ENCODE measurements around the genes SMC3 and RBM20.

GRCh38 chr10:109982023-109982591 lies 25.7 kb upstream of the ADD3 start:
- PRO-cap, result no peak

GRCh38 chr10:110081759-110082455 lies 74.1 kb downstream of the ADD3 start:
- PRO-cap, result no peak

- PRO-cap, result bidirectional peak, plus-strand start at chr10:110141376, minus-strand start at chr10:110141329
Measured at GRCh38 chr10:110141277-110141675, 66.1 kb upstream of the MXI1 start.

GRCh38 chr10:110204042-110204395 lies 3.4 kb upstream of the MXI1 start:
- PRO-cap, result no peak

GRCh38 chr10:110210516-110211089 lies 3.2 kb downstream of the MXI1 start:
- PRO-cap, result bidirectional peak, plus-strand start at chr10:110210843, minus-strand start at chr10:110210904

GRCh38 chr10:110226920-110227931 lies 19.8 kb downstream of the MXI1 start:
- PRO-cap, result unidirectional peak, plus-strand start at chr10:110227349

GRCh38 chr10:110244982-110246097 lies 37.9 kb downstream of the MXI1 start:
- PRO-cap, result no peak

GRCh38 chr10:110285445-110286086 lies 19.2 kb downstream of the SMNDC1 start:
- PRO-cap, result no peak

GRCh38 chr10:110306080-110306609 lies 1.4 kb upstream of the SMNDC1 start:
- PRO-cap, result no peak

DNA sequence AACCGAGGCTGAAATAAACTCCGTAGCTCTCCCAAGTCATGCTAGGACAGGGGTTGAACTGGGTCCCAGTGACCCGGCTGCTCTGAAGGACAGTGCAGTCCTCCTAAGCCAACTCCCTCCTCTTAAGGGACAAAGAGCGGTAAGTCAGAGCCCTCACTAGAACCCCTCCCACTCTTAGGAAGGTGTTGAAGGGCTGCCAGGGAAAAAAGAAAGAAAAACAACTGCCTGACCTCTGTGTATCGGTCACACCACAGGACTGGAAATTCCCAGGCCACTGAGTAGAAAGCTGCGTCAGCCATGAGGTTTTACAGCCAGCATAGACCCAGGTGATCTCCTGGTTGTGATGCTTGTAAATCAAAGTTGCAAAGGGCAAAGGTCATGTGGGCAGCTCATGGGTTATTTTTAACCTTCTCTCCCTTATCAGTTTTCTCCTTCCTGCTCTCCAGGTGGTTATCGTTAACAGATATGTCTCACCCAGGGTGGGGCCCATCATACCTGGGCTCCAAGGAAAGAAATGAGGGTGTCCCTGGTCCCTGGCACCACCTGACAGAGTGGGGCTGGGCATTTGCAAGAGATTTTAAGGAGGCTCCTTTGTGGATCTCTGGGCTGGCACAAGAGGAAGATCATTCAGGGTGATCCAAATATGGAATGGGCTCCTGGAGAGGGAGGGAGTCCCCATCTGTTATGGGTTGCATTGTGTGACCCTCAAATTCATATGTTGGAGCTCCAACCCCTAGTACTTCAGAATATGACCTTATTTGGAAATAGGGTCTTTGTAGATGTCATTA lies 91.1 kb upstream of the SMNDC1 start:
- PRO-cap, result unidirectional peak, minus-strand start at position 124 of the sequence

DNA sequence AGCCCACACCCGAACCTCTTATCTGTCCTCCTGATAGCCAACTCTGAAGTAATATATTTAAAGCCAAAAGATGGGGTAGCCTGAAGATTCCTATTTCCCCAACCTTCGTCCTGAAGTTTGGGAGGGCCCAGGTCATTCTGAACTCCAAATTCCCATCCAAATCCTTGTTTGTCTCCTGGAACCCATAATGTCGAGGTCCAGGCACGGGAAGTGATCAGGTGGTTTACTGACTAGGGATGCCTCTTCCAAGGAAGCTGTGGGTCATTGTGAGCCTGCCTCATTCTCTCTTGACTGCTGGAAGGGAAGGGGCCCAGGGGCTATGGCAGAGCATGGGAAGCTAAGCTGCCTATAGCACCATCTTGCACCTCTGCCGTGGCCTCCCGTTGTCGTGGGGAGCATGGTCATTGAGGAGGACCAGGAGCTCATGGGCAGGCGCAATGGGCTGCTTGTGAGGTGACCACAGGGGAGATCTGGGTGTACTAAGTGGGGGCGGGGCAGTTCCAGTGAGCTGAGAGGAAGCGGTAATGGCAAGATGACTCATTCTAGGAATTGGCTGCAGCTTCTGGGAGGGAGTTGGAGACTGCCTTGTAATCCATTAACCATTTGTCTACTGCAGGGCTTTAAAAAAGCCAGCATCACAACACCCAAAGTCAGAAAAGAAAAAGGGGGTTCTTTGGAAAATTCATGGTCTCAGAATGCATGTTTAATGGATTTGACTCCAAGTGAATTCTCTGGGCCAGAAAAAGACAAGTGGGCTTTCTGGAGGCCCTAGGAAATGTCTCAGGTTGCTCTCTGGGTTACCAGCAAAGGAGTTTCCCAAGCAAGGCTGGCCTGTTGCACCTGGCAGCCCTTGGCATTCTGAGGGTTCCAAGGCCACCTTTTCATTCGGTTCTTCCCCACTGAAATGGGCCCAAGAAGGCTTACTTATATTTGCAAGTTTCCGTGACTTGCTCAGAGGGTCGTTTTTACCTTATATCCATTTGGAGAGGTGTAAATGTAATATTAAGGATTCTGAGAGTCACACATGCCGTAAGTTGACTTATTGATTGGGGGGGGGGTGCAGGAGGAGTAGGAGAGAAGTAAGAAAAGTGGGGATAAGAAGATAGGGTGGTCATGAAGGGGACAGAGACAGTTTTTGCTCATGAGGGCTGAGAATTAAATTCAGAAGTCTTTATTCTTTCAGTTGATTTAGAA lies 3.6 kb downstream of the DUSP5 start:
- PRO-cap, result unidirectional peak, minus-strand start at position 472 of the sequence

DNA sequence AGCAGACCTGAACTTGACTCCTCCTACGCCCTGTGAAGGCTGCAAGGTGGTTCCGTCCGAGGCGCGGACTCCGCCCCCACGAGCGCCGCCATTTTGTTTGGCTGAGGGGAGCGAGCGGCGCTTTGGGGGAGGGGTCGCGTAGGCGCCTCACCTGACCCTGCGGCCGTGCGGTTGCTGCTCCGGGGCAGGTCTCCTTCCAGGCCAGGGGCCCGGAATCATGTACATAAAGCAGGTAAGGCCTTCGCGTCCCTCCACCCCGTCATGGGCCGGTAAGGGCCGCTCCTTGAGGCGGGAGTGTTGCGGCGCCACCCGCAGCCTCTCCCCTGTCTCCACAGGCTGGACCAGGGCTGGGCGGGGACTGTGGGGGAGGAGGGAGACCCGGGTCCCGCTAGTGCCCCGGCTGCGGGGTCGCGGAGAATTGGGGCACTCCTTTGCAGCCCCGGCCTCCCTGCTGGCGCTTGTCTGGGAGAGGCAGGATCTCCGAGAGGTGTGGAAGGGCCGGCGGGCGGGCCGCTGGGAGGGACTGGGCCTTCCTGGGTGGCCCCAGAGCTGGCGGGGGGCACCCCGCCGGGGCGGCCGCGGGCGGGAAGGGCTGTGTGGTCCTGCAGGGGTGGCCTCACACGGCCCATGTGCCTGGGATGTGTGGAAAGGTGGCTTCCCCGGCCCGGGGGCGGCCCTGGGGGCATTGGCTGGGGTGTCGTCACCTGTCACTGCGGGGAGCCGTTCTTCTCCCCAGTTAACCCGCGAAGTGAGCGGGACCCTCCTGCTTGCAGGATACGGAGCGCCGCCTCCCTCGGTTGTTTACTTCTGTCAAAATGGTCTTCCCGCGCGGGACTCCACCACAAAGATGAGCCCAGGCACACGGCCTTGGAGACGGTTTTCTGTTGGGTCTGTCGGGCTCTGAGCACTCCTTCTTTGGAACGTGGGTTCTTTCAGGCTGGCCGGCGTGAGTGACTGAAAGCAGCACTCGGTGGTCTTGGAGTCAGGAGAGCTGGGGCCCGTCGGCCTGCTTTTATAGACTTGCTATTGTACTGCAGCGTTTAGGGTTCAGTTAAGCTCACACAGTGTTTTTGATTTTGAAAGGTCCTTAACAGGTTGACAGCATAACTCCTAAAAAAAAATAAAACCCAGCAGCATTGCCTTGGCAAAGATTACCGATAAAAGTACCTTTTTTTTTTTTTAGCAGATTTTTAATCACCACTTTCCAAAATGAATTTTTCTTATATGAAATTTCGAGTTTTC lies at the start of gene SMC3:
SMC3 (plus strand) TSS at position 96 of the 1,242 bp plus-strand sequence.
- PRO-cap, result bidirectional peak, plus-strand start at position 96 of the sequence, minus-strand start outside the sequence; bidirectional peak, plus-strand start at position 361 of the sequence, minus-strand start at position 338 of the sequence; unidirectional peak, minus-strand start at position 726 of the sequence

DNA sequence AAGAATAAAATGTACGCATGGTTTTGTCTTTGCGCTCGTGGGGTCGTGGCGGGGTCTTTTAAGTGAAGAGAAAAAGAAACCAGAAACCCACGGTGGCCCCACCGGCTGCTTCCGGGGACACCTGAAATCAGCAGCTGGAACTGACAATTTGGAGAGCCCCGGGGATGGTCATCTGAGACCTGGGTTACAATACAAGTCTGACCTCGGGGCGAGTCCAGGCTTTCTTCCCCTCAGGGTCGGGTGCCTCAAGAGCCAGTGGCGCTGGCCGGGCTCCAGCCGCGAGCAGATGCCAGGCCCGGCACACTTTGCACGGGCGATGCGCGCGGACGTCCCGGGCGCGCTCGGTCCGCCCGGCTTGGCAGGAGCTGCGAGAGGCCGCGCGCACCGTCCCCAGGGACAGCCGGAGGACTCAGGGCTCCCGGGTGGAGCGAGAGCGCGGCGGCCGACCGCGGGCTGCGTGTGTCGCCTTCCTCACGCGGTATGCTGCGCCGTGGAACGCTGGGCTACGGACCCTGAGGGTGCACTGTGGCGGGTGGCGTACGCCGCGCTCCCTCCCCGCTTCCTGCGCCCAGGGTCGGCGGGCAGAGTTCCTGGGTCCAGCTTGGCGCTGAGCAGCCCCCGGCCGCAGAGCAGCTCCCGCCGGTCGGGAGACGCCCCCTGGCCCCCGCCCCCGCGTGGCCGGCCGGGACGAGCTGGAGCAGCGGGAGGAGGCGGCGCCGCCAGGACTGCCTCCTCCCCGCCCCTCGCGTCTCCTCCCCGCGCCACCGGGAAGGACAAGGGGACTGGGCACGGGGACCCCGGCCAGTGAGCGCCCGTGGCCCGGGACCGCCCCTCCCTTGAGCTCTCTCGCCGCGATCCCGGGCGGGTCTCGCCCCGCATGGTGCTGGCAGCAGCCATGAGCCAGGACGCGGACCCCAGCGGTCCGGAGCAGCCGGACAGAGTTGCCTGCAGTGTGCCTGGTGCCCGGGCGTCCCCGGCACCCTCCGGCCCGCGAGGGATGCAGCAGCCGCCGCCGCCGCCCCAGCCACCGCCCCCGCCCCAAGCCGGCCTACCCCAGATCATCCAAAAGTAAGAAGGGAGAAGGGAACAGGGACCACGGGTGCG lies at the start of gene RBM20:
RBM20 (plus strand) TSS at position 759 of the 1,104 bp plus-strand sequence.
- PRO-cap, result no peak

- PRO-cap, result no peak
Measured at GRCh38 chr10:110680337-110680679, 36.2 kb downstream of the RBM20 start.

DNA sequence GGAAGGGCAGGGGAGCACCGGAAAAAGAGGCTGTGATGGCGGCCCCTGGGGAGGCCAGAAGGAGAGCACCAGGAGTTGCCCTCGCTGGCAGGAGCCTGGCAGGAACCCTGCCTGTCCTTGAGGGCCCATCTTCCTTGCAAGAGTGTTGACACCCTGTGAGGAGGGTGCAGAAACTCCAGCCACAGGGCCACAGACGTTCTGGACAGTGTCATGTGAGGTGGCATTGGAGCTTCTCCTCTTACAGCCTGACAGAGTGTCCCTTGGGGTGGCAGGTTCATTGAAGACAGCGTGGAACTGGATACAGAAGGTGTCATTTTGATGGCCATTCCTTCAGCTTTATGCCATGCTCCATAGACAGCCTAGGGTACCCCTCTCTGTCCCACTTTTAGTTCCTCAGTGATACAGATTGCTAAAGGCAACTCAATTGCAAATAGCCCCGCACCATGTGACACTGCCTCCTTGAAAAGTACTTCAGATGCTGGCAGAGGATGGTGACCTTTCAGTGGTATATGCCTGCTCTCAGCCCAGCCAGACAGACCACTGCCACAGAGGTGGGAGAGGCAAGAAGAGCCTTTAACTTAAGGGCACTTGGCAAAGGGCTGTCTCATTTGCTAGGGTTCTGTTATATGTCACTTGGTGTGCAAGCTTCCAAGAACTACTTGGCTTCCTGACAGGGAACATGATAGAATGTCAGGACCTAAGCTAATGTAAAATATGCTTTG lies 54.4 kb downstream of the RBM20 start:
- PRO-cap, result no peak

DNA sequence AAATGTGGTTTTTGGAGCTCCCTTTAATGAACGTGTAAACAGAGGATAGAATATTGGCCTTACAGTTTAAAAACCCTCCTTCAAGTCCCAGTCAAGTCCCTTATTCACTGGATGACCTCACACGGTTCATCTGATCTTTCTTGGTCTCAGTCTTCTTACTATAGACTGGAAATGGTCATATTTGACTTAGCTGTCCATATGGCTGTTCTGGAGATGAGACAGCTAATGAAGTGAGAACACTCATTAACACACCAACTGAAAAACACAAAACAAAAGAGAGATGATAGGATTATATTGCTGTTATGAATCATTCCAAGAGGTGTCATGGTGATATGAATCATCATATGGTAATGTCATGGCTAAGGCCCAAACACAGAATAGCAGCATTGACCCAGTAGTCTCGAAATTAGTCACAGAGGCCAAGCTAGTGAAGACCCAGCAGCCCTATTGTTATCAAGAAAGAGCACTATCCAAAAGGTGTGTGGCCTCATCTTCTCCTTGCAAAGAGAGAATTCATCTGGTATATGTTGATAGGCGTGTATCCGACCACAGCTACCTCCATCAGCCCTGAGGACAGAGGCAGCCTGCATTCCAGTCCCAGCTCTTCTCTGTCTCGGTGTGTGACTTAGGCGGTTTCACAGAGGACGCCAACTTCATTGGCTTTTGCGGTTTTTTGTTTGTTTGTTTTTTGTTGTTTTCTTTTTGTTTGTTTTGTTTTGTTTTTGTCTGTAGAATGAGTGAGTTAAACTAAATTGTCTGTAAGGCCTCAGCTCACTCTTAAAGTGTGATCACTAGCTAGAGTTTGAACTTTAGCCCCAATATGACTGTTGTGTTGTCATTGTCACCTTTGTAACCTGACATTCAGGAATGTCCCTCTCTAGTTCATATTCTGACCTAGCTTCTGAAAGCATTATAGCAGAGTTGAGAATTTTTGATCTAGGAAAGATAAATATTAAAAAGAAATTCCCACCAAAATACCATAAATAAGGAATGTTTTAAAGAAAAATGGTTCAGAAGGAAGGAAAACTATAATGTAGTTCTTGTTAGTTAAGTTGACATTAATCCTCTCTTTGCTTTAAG lies 97.4 kb upstream of the PDCD4 start:
- PRO-cap, result no peak

DNA sequence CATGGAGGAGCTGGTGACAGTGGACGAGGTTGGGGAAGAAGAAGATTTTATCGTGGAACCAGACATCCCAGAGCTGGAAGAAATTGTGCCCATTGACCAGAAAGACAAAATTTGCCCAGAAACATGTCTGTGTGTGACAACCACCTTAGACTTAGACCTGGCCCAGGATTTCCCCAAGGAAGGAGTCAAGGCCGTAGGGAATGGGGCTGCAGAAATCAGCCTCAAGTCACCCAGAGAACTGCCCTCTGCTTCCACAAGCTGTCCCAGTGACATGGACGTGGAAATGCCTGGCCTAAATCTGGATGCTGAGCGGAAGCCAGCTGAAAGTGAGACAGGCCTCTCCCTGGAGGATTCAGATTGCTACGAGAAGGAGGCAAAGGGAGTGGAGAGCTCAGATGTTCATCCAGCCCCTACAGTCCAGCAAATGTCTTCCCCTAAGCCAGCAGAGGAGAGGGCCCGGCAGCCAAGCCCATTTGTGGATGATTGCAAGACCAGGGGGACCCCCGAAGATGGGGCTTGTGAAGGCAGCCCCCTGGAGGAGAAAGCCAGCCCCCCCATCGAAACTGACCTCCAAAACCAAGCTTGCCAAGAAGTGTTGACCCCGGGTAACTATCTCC lies 50.3 kb upstream of the PDCD4 start:
- PRO-cap, result no peak

- PRO-cap, result no peak
Measured at GRCh38 chr10:110823878-110824563, 47.7 kb upstream of the PDCD4 start.

DNA sequence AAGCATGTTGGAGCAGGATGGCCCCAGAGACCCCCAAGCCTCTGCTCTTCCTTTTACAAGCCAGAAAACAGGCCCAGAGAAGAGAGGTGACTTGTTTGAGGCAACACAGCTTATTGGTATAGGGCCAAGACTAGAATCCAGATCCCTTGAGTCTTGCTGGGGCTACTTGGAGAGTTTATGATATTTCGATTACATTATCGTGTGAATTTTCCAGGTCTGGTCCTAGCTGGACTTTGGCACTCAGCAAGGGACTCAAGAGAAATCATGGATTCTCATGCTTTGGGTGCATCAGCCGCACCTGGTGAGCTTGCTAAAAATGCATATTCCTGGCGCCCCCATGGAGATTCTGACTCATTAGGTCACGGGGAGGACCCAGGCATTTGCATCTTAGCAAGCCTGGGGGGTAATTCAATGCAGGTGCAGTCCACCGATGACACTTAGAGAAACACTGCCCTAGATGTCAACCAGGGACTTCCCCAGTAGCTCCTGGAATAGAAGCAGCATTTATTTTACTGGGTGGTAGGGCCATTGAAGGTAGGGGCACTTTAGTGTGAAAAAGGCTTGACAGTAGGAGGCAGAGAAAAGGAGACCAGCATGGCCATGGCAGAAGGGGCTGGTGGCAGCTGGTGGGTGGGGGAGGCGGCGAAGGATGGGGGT lies 30.0 kb upstream of the PDCD4 start:
- PRO-cap, result no peak

DNA sequence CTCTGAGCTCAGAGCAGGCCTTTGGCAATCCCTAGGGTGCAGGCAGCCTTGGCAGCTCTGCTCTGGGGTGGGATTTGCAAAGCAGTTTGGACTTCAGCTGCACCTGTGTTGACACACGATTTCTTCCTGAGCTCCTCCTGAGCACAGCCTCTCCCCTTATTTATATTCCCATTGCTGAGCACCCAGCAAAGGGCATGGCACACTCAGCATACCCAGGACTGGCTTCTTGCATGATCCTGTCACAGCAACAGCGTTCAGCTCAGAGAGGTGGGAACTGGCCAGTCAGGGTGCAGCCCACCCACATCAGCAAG lies 25.4 kb upstream of the PDCD4 start:
- PRO-cap, result no peak

All from jejunum (tissue), 1 donor.